ENCODE results near the gene TRHDE.

- PRO-cap = no peak
Measured at GRCh38 chr12:71156983-71157426, 794 bp downstream of the TSPAN8 start.

DNA sequence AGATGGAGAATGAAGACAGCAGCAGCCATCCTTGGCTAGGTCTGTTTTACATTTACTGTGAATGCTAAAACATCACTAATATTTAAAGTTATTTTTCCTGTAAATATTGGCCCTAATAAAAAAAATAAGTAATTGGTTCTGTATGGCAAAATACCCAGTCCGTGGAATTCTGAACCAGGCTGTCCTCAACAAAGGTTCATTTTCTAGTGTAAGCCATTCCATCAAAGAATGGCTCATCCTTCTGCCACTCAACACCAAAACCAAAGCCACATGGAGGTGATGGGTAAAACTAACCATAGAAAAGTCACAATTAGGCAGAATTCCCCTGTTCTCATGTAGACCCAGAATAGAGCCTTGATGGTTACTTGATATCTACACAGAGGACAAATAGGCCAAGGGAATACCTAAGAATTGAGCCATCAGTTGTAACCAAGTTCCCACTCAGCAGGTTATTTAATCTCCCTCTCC, 90.9 kb downstream of the LGR5 start:
- PRO-cap = no peak

- PRO-cap = no peak
Measured at GRCh38 chr12:71644748-71645252, 18.8 kb downstream of the ZFC3H1 start.

- PRO-cap = no peak
Measured at GRCh38 chr12:71658565-71659796, 4.7 kb downstream of the ZFC3H1 start.

DNA sequence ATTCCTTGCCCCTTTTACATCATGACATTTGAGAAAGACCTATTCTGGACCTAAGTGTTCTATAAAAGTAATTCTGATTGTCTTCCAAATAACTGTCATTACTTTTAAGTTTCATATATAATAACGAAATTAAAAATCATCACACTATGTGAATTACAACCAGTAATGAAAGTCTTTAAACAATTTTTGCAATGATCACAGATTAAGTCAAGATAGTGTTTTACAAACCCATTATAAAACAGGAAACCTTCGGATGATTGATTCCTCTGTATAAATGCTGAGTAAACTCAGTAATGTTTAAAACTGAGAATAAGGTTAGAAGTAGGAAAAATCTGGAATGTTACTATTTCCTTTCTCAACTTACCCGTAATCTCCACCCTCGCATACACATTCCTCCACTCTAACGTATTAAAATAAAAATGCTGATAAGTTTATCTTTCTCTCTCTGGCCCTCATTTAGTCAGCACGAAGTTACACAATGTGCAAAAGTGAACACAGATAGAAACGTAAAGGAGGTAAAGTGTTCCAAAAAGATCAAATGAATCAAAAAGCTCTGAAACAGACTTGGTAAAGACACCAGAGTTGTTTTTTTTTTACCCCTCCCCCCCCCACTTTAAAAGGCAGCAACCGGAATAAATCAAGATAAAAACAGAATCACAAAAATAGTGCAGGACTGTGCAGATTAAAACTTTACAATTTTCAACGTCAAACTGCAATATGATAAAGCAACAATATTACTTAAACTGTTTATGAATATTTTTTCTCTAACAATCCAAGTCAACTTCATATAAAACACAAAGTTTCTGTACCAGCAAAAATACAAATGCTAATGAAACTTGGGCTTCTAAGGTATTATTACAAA, 1.5 kb downstream of the ZFC3H1 start:
- PRO-cap = no peak

GRCh38 chr12:71755973-71756132, 1.2 kb downstream of the RAB21 start:
- PRO-cap = no peak

DNA sequence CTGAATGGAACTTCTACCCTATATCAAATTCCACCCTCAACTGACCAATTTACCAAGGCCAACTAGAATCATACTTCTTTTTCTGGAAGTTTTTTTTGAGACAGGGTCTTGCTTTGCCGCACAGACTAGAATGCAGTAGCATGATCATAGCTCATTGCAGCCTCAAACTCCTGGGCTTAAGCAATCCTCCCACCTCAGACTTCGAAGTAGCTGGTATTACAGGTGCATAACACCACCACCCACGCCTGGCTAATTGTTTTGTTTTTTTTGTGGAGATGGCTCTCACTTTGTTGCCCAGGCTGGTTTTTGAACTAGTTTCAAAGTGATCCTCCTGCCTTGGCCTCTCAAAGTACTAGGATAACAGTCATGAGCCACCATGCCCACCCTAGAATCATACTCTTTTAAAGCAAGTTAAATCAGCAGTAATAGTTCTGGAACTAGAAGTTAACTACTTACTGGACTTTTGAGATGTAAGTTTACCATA, 37.2 kb downstream of the RAB21 start:
- PRO-cap = no peak

DNA sequence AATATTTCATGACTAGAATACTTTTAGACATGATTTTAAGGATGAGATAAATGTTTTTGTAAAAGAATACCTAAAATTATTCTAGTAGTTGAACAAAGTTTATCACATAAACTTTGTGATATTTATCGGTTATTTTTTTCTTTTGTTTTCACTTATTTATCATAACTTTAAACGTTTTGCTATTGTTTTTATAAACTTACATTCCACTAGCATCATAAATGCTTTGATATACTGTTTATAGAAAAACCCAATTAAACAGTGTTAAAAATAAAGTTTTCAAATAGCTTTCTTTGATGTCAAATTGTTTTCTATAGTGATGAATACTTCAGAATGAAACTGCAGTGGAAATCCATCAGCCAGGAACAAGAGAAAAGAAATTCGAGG, 41.1 kb upstream of the TPH2 start:
- PRO-cap = no peak

DNA sequence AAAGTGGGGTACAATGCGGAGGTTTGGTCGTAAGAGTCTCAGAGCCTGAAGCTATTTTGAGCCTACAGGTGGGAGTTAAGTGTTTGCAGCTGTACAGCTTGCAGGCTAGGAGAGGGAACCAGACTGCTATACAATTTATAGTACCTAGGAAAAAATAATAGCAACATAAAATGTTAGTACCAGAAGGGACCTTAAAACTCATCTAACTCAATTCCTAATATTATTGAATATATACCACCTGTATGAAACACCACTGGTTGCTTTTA, 137.6 kb downstream of the TPH2 start:
- PRO-cap = no peak

DNA sequence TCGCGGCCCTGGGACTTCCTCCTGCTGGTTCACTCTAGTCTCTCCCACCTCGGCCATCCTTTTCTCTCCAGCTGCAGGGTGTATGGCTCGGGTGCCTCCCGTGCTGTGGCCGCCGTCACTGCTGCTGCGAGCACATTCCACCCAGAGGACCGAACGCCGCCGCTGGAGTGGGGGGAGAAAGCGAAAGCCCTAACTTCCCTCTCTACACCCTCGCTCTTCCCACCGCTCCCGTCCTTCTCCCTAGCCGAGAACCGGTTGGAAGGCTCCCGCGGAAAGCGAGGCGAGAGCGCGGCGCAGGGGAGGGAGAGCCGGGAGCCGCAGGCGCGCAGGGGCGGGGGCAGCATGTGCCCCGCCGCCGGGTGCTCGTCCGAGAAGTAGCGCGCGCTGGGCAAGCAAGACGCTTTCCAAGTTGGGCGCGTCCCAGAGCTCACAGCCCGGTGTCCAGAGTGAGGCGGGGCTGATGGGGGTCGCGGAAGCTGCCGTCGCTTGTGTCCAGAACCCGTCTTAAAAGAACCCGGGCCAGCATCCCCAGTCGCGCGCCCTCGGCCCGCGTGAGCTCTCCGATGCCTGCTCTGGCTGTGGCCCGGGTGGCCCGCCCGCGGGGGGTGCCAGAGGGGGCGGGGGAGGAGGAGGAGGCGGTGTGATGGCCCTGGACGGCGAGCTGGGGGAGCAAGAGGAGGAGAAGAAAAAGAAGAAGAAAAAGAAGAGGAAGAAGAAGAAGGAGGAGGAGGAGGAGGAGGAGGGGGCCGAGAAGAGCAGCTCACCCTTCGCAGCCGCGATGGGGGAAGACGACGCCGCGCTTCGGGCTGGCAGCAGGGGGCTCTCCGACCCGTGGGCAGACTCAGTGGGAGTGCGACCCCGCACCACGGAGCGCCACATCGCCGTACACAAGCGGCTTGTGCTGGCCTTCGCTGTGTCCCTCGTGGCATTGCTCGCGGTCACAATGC, at the start of gene TRHDE:
TSS of gene TRHDE (plus strand) at position 370 of the 947 bp plus-strand sequence.
- PRO-cap = bidirectional peak, plus-strand start at position 444 of the sequence, minus-strand start at position 376 of the sequence

- PRO-cap = no peak
Measured at GRCh38 chr12:72747586-72748056, 475.5 kb downstream of the TRHDE start.

- PRO-cap = no peak
Measured at GRCh38 chr12:73341560-73341812, 1069.3 kb downstream of the TRHDE start.

GRCh38 chr12:74586362-74587083, 48.9 kb downstream of the ATXN7L3B start:
- PRO-cap = no peak

DNA sequence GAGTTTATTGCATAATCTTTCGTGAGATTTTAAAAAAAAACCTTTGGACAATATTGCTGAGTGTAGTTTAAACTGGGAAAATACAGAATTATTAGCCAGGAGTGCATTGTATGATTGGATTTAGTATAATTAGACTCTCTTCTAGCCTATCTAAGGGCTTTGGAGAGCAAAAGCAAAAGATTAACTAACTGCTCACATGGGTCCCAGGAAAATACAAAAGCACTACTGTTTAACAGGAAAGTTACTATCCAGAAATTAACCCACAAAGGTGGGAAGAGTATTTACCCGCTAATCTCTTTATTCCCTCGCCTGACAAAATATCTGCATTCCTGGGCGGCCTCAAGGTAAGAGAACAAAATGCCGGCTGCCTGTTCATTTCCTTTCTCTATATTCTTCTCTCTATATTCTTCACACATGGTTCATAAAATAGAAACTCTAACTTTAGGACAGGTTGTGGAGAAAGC, 309.6 kb downstream of the ATXN7L3B start:
- PRO-cap = no peak

- PRO-cap = no peak
Measured at GRCh38 chr12:75498972-75500109, 12.1 kb downstream of the KRR1 start.

DNA sequence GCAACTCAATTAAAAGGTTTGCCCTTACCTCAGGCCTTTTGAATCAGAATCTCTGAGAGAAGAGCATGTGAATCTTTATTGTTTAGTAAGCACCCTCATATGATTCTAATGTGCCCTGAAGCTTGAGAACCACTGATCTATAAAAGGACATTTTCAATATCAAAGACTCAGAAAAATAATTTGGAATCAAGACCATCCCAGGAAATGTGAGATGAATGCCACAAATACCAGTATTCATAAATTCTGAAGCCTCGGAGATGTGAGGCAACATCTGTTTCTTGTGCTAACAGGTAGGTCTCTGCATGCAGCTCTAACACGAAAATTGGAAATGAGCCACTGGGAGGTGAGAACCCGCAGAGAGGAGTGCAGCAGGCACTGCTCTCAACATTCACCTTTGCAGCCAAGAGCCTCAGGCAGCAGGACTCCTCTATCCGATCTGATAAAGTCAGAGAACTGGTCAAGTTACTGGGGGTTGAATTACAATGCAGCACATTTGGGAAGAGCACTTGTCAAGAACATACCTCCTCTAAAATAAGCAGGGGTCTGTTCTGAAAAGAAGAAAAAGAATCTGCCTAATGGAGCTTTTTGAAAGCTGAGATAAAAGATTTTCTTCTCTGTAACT, 209.4 kb upstream of the KRR1 start:
- PRO-cap = no peak

DNA sequence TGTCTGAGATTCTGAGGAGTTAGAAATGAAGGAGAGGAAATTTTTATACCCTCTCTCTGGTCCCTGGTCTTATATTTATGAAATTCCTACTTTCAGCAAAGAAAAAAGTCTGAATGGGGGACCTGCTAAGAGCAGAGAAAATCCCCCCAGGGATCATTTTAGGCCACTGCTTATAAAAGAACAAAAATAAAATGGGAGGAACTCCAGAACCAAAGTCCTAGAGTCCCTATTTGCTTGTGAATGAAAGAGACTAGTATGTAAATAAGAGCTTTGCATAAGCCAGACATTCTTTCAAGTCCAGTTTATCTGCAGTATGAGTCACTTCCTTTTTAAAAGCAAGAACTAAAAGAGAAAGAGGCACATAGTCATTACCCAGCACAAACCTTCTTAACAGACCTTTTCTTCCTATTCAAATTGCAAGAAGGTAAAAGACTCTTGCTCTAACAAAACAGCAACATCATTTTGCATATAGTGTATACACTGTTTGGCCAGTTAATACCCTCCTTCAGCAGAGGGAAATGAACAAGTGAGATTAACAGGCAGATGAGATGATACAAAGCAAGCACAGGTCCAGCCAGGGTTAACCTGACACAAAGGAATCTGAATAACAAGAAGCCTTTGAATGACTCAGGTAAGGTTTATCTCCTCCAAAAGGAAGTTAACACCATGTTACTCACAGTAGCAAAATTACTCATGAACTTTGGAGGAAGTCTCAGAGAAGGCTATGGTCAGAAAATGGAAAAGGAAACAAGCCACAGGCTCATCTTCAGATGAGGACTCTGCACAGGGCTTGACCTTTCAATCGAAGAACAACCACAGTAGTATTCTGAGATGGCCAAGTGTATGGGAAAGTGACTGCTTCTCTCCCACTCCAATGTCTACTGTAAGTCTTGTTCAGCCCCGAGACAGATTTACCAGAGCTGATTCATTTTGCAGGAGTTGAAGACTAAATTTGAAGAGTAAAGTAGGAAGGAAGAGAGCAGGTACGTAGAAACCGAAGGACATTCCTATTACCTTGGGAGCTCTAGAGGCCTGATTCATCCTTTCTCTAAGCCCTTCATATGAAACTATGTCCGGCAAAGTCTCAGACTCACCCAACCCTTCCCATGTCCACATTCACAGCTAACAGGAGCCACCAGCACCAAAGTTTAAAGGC, 140.1 kb downstream of the NAP1L1 start:
- PRO-cap = unidirectional peak, plus-strand start at position 495 of the sequence; unidirectional peak, plus-strand start at position 678 of the sequence

DNA sequence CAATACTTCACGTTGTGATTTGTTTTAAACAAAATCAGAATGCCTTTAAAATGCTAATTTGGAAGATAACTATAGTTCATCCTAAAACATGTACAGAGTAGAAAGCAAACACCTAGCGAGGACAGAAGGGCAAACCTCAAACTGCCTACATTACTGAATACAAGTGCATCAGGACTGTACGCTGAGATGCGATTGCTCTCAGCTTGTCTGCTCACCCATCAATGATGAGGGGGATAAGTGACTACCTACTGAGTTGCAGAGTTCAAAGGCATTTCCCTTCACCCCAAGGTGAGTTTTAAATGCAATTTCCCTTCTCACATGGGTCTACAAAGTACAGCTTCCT, 105.8 kb downstream of the NAP1L1 start:
- PRO-cap = no peak

- PRO-cap = no peak
Measured at GRCh38 chr12:76028489-76028994, 55.9 kb downstream of the NAP1L1 start.

DNA sequence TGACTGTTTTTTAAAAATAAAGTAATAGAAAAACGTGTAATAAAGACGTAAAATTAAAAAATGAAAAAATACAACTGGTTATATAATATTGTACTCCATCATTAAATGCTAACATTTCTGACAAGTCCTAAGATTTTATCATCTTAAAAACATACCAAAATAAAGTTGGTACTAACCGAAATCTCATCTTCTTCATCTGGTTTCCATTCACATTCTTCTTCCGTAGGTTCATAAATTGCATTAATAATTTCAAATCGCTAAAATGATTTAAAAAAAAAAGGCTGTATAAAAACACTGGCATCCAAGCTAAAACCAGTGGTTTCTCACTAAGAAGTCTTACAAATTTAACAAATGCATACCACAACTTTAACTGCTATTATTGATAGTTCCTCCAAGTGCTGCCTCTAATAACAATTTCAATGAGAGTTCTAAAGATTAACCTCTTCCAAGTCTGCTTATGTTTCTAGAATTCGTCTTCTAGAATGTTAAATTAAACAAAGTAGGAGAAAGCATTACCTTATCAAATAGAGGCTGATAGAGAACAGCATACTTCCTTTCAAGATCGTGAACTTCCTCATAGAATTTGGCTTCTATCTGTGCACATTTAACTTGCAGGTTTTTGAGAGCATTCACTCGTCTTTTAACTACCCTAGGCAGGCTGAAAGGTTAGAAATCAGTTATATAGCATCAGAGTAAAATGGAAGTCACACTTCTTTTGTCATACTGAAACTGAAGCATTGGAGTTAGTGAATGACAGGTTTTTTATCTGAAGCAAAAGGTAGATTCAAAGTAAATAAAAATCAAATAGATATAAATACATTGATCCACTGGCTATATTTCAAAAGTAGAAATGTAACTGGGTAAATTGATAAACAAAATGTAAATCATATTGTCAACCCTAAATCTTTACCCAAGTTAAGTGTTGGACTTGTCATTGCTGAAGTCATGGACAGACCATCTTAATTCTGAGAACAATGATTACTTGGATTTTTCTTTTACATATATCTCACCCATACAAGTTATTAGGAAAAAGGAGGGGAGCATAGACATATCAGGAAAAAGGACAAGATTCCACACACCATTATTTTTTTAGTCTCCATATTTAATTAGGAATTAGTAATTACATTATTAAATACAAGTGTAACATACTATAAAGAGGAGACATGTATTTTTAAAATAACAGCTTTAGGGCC, 24.5 kb downstream of the NAP1L1 start:
- PRO-cap = no peak

Data from H9 (cell line).